Breast (tissue), 4 donors: ENCODE results near the genes TMPRSS11D, SULT1B1, PRR27, MUC7 and AMBN.

DNA sequence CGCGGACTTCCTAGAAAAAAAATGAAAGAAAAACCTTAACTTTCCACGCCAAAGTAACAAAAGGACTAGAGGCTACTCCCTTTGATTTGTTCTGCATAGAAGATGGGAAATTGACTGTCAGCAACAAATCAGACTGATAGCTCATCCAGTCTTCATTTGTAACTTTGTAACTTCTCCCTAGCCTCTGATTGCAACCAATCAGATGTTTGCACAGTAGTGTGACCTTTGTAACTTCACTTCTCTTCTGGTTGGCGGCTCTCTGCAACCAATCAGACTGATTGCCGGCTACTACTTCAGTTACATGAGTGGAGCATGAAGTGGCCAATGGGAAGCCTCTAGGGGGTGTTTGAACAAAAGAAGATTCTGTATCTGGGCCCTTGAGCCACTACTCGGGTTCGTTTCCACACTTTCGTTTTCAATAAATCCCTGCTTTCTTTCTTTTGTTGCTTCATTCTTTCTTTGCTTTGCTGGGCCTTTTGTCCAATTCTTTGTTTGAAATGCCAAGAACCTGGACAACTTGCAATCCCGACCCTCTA, 1285.8 kb downstream of the TECRL start:
- PRO-cap, 3 experiments: no peak in any of the 3 experiments
- RRBS: no CpG with 5 or more reads among the region's 9 CpGs

GRCh38 chr4:64406902-64407430, 2.3 kb downstream of the TECRL start:
- PRO-cap, 3 experiments: no peak in any of the 3 experiments
- RRBS: no CpG with 5 or more reads among the region's 1 CpG

GRCh38 chr4:65333104-65333545, 337.2 kb downstream of the EPHA5 start:
- PRO-cap, 3 experiments: no peak in any of the 3 experiments
- RRBS: no CpG with 5 or more reads among the region's 2 CpGs

DNA sequence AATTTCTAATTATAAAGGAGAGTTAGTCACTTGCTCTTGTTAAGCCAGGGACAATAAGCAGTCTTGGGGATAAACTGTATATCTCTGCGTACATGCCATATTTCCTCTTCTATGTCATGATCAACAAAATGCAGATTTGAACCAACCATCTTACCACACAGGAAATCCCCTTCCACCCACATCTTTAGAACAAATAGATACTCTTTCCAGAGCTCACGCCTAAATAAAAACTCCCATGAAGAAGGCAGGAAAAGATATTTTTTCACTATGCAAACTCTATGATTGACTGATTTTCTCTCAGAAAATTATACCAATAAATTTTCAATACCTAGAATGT, 23.0 kb downstream of the STAP1 start:
- PRO-cap, 3 experiments: no peak in any of the 3 experiments
- RRBS: no CpG with 5 or more reads among the region's 2 CpGs

DNA sequence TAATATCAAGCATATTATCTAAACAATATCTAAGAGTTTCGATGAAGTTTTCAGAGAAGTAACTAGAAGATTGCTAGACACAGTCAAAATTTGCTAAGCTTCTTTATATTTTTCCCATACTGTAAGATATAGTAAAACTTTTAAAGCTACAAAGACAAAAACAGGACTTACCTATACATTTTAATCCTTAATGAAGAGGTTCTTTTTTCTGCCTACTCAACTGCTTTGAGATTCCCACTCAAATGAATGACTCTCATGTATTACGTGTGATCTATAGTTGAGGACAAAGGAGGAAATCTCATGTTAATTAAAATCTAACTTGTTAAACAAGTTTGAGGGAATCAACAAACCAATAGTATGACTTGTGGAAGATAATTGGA, at the start of gene TMPRSS11D:
TMPRSS11D (minus strand) TSS at position 248 of the 380 bp plus-strand sequence.
- PRO-cap, 3 experiments: no peak in any of the 3 experiments
- RRBS: no CpG with 5 or more reads among the region's 2 CpGs

DNA sequence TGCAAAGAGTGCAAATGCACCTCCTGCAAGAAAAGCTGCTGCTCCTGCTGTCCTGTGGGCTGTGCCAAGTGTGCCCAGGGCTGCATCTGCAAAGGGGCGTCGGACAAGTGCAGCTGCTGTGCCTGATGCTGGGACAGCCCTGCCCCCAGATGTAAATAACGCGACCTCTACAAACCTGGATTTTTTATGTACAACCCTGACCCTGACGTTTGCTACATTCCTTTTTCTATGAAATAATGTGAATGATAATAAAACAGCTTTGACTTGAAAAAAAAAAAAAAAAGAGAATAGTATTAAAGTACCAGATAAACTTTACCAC, 26.5 kb upstream of the YTHDC1 start:
- PRO-cap, 3 experiments: no peak in any of the 3 experiments
- RRBS: no CpG with 5 or more reads among the region's 5 CpGs

DNA sequence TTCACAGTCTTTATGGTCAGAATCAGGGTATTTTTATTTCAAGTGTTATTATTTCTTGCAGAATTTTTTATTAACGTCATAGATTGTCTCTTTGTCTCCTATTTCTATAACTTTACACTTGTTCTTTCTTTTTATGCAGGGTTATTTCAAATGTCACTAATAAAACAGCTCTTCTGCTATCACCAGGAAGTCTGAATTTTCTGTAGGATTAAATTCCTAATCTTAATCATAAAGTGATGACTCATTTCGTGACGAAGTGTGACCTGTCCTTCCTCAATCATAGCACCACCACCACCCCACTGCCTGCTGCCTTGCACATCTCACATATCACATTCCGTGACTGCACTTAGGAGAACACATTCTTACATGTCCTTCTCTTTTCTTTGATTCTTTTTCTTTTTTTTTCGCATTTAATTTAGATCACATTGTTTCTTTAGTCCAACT, 57.7 kb upstream of the UGT2B7 start:
- PRO-cap, 3 experiments: no peak in any of the 3 experiments
- RRBS: no CpG with 5 or more reads among the region's 5 CpGs

DNA sequence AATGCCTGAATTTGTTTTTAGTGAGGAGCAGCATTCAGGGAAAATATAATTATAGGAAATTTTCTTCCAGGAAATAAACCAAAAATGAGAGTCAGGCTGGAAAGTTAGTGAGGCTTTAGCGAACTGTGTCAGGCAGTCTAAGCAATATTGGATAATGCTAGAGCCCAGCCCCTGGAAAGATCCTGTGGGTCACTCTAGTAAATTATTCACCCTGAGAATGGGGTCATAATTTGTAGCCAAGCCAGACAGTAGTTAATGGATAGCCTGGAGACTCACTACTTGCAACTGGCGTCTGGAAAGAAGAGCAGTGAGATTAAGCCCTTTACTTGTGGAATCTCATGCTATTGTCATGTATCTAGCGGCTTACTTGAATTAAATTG, 48.2 kb downstream of the UGT2B11 start:
- PRO-cap, 3 experiments: no peak in any of the 3 experiments
- RRBS: no CpG with 5 or more reads among the region's 3 CpGs

DNA sequence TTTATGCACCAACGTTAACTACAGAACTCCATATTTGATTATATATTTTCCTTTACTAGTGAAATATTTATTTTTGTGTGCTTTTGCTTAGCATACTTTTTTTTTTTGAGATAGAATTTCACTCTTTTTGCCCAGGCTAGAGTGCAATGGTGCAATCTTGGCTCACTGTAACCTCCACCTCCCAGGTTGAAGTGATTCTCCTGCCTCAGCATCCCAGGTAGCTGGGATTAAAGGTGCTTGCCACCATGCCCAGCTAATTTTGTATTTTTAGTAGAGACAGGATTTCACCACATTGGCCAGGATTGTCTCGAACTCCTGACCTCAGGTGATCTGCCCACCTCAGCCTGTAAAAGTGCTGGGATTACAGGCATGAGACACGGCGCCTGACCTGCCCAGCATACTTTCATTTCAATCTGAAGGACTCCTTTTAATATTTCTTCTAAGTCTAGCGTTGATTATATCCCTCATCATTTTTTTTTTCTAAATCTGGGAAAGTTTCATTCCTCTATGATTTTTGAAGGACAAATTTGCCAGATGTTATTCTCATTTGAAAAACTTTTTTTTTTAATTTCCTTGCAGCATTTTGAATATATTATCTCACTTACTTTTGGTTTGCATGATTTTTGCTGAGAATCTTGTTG, 45.4 kb downstream of the UGT2B11 start:
- PRO-cap, 3 experiments: no peak in any of the 3 experiments
- RRBS: no CpG with 5 or more reads among the region's 5 CpGs

DNA sequence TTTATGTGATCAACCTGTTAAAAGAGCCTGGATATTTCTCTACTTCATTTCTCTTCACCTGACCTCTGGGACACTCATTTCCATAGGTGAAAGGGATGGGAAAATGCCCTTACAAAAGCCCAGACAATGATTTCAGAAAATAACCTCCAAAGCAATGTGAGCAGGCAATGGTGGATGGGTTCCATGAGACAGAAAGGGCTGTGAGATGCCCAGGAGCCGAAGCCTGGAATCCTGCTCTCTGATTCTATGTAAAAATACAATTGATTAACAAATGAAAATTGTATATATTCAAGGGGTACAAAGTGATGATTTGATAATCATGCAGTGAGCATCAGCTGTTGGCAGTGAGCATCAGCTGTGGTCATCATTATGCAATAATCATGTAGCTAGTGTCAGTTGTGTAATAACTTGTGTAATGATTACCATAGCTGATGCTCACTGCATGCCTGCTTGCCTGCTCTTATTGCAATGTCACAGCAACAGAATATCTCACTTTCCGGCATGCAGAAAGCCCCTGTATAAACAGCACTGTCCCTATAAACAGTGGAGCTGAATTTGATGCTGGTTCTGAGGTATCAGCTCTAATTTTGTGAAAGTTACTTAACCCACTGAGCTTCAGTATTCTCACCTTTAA, 46.9 kb downstream of the SULT1B1 start:
- PRO-cap, 3 experiments: no peak in any of the 3 experiments
- RRBS: no CpG with 5 or more reads among the region's 2 CpGs

- PRO-cap, 3 experiments: no peak in any of the 3 experiments
- RRBS: no CpG with 5 or more reads among the region's 3 CpGs
Measured at GRCh38 chr4:69760358-69760884, at the start of gene SULT1B1. TSS of gene SULT1B1 (minus strand) at chr4:69760620.

DNA sequence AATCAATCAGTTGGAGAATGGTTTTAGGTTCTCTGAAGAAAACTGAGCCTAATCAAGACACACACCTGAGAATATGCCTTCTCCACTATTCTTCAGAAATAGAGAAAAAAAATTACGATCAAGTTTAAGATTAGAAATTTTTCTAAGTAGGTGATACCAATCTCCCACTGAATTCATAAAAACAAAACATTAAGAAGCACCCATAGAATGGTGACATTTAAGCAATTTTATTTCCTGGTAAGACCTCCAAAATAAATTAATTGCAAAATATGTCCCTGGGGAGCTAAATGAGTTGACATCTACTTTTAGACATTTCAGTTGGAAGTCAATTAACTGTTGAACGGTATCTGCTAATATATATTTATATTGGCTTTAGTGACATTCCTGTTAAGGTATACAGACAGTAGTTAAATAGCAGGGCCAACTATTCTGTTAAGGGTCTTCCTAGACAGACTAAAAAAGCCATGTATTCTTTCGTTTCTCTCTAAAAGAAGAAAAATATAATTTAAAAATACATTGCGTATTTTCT, at the start of gene PRR27:
PRR27 (plus strand) TSS at position 435 of the 529 bp plus-strand sequence.
- PRO-cap, 3 experiments: no peak in any of the 3 experiments
- RRBS: no CpG with 5 or more reads among the region's 4 CpGs

GRCh38 chr4:70471892-70472353, at the start of gene MUC7:
TSS of gene MUC7 (plus strand) at chr4:70472197.
- PRO-cap, 3 experiments: no peak in any of the 3 experiments
- RRBS: no CpG with 5 or more reads among the region's 4 CpGs

DNA sequence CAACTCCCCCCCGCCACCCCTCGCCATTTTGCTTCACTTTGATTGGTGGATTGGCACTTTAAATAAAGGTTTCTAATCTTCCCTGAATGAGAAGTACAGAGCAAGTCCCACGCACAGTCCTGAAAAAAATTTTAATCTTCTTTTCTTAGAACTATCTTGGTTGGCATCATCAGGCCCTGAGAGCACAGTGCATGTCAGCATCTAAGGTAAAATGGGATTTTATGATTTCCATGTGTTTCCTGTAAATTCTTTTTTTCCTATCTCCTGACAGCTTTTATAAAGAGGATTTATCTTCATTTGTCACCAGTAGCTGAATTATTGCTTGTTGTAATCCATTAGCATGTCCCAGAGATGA, at the start of gene AMBN:
AMBN (plus strand) TSS at position 89 of the 355 bp plus-strand sequence.
- PRO-cap, 3 experiments: no peak in any of the 3 experiments
- RRBS: no CpG with 5 or more reads among the region's 3 CpGs

- PRO-cap, 3 experiments: no peak in any of the 3 experiments
- RRBS: no CpG with 5 or more reads among the region's 14 CpGs
Measured at GRCh38 chr4:70703858-70704369, 15.6 kb downstream of the UTP3 start.

- PRO-cap, 3 experiments: no peak in any of the 3 experiments
- RRBS: no CpG with 5 or more reads among the region's 3 CpGs
Measured at GRCh38 chr4:70768305-70769034, 46.7 kb downstream of the RUFY3 start.

DNA sequence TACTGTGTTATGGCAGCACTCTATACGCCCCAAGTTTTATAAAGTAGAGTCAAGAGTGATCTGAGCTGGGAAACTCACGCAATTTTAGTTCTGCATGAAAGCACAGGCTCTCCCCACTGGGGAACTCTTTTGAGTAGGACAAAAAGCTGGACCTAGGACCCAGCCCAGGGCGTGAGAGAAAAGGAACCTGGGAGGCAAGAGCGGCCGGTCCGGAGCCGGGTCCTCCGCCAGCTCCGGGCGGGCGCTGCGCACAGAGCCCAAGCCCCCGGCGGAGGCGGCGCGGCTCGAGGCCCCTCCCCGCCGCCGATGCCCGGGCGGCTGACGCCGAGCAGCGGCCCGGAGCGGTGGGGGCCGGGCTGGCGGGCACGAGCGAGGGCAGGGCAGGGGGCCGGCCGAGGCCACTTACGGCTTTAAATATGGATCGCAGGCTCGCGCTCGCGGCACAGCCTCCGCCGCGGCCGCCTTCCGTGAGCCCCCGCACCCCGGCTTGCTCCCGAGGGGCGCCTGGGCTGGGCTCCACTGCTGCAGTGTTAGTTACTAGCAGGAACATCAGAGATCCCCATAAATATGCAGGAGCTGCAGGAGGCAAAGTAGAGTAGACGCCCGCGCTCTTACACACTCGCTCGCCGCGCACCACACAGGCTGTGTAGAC, 607 bp upstream of the SLC4A4 start:
- PRO-cap, 3 experiments: no peak in any of the 3 experiments
- RRBS: 4% methylated on average over 22 of the region's 56 CpGs

DNA sequence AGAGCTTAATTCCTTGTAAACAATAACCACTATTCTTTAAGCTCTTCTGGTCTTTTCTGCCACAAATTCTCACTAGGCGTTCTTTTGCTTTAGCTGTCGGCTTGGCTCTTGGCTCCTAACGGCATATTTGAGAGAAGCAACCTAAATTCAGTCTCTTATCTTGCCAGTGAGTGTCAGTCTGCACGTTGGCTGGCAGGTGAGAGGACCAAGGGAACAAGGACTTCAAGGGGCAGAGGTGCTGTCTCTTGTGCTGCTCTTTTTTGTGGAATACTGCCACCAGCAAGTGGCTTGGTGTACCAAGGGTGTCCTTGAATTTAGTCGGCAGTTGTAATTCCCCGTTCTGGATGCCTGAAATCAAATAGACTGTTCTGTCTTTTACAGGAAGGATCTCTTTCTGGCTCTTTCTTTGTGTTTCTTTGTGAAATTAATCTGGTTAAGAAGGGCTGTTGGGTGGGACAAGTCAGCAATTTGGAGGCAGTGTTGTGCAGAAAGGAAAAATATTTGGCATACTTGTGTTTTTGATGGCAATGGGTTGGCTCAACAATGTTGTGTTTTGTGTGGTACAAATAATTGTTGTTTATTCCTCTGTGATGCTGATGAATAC, 74.0 kb downstream of the SLC4A4 start:
- PRO-cap, 3 experiments: no peak in any of the 3 experiments
- RRBS: no CpG with 5 or more reads among the region's 6 CpGs

GRCh38 chr4:71456734-71457133, 269.7 kb downstream of the SLC4A4 start:
- PRO-cap, 3 experiments: no peak in any of the 3 experiments
- RRBS: no CpG with 5 or more reads among the region's 1 CpG

GRCh38 chr4:71771460-71772243, 12.2 kb downstream of the GC start:
- PRO-cap, 3 experiments: no peak in any of the 3 experiments
- RRBS: no CpG with 5 or more reads among the region's 4 CpGs